Metastatic Liver Carcinoma in the Lung (tissue), 2 donors: ENCODE measurements around the gene SLC38A2.

DNA sequence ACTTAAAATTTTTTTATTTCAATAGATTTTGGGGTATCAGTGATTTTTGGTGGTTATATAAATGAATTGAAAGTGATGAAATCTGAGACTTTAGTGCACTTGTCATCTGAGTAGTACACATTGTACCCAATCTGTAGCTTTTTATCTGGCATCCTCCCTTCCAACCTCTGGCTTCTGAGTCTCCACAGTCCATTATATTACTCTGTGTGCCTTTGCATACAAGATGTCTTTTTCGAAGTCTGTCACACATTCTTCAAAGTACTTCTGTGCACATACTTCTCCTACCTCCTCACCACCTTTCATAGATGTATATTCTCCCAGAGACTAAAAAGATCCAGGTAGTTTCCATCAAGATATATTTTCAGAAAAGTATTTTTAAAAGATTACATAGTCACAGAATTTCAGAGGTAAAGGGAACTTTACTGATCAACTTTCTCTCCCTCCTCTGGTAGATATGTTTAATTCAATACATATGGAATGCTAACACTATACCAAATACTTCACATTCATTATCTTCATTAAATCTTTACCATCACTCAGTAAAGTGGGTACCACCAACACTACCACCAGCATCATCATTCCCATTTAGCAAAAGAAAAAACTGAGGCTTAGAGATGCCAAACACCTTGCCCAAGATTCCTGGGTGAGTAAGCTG is 4.1 kb downstream of the SLC38A1 start:
- PRO-cap, 2 experiments, result no peak in any of the 2 experiments

DNA sequence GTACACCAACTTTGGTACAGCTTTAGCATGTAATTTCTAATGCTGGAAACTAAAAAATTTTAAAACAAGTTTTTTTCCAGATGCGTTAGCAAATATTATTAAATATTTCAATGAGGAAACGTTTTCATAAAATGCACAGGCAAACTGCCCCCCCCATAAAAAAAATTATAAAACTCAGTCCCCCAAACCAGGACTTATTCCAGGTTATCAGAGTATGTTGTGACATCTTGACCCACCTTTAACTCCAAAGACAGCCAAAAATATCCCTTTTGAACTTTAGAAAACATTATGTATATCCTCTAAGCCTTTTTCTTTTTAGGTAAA is 7.1 kb downstream of the SLC38A2 start:
- PRO-cap, 2 experiments, result no peak in any of the 2 experiments

DNA sequence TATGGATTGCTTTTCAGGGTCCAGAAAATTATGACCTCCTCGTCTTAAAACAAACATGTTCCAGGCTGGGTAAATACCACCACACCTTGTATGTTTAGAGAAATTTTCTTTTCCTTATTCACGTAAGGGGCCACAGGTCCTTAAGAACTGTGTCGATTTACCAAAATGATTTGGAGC is 2.7 kb downstream of the SLC38A2 start:
- PRO-cap, 2 experiments, result no peak in any of the 2 experiments

- PRO-cap, 2 experiments, result peak in 2 of 2 experiments; most common plus-strand start chr12:46372307 (in 1); most common minus-strand start chr12:46372773 (in 2)
Measured at GRCh38 chr12:46372233-46373211, at the start of gene SLC38A2. TSS of gene SLC38A2 (minus strand) at chr12:46372773.

GRCh38 chr12:46387636-46388083 is 15.1 kb upstream of the SLC38A2 start:
- PRO-cap, 2 experiments, result no peak in any of the 2 experiments

DNA sequence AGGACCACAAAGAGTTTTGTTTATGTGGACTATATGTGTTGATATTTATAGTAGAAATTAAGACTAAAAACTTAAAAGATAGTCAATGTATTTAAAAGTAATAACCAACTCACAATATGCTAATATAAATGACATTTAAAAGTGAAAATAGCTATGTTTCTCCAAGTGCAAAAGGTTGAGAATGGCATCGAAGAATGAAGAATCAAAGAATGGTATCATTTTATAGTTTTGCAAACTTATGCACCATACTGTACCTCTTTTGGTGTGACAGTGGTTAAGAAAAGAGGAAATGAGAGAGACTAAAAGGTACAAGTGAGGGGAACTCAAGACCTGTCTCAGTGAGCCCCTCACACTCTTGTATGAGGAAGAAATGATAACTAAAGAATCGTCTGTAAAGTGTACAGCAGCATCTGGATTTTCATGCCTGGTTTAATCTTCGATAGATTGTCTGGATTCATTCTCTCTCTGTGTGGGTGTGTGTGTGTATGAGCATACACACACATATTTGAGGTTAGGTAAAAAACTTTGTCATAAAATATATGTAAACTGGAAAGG is 15.8 kb upstream of the SLC38A2 start:
- PRO-cap, 2 experiments, result no peak in any of the 2 experiments

- PRO-cap, 2 experiments, result no peak in any of the 2 experiments
Measured at GRCh38 chr12:46554755-46555201, 182.2 kb upstream of the SLC38A2 start.

GRCh38 chr12:46563005-46563204 is 190.3 kb upstream of the SLC38A2 start:
- PRO-cap, 2 experiments, result no peak in any of the 2 experiments

DNA sequence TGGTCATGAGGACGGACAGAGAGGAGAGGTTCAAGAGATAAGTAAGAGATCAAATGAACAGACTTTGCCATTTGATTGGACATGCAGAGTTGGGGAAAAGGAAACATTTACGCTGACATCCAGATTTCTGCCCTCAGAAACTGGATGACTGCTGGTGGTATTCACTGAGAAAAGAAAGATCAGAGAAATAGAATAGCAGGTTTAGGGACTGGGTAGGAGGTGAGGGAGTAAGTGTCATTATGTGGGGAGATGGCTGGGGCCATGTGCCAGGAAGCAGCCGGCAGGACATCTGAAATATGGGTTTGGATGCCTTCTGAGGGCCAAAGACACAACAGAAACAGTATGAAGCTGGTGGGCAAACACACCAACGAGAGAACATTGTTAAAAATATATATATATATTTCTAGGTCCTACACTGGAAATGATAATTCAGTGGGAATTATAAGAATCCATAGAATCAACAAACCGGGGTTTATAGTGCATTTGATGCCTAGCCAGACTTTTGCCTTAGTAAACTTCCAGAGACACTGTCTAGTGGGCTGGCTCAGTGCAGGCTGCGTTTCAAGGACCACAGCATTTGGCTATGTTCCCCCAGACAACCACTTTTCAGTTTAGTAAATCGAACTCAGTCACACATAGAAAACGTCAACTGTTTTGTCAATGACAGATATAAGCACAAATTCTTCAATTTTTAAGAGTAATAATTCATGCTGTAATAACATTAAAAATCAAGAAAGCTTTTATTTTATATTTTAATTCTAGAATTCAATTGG is 42.1 kb downstream of the SLC38A4 start:
- PRO-cap, 2 experiments, result no peak in any of the 2 experiments

GRCh38 chr12:46786725-46787300 is 39.0 kb downstream of the SLC38A4 start:
- PRO-cap, 2 experiments, result no peak in any of the 2 experiments

GRCh38 chr12:46797720-46798984 is 27.6 kb downstream of the SLC38A4 start:
- PRO-cap, 2 experiments, result no peak in any of the 2 experiments

GRCh38 chr12:46959484-46960087 is 119.8 kb upstream of the PCED1B start:
- PRO-cap, 2 experiments, result no peak in any of the 2 experiments

DNA sequence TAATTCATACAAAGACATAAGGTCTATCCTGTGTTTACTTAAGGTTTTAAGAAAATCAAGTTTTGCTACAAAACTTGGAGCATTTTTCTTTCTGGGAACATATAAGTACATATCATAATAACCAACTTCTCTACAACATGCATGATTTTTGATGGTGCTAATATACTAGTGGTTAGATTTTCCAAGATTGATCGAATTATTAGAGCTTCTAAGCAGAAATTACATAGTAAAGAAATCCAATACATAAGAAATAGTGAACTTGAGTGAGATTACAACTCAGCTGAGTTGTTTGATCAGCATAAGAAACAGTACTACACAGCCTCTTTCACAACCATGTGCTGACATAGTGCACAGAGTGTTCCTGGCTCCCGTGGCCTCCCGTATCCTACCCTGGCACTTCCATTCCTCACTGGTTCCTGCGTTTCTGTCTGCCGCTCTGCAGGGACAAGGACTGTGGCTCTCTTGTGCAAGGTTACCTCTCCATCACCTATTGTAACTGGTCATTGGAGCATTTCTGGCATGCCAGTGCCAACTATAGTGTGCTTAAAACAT is 46.5 kb upstream of the PCED1B start:
- PRO-cap, 2 experiments, result peak in 1 of 2 experiments; most common plus-strand start position 431 of the sequence (in 1)

GRCh38 chr12:47085083-47085550 is 5.4 kb upstream of the AMIGO2 start:
- PRO-cap, 2 experiments, result no peak in any of the 2 experiments

DNA sequence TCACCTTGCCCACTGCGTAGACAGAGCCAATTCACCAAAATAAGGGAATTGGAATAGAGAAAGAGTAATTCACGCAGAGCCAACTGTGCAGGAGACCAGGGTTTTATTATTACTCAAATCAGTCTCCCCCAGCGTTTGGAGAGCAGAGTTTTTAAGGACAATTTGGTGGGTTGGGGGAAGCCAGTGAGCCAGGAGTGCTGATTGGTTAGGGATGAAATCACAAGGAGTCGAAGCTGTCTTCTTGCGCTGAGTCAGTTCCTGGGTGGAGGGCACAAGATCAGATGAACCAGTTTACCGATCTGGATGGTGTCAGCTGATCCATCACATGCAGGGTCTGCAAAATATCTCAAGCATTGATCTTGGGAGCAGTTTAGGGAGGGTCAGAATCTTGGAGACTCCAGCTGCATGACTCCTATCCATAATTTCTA is 126.1 kb upstream of the AMIGO2 start:
- PRO-cap, 2 experiments, result no peak in any of the 2 experiments

DNA sequence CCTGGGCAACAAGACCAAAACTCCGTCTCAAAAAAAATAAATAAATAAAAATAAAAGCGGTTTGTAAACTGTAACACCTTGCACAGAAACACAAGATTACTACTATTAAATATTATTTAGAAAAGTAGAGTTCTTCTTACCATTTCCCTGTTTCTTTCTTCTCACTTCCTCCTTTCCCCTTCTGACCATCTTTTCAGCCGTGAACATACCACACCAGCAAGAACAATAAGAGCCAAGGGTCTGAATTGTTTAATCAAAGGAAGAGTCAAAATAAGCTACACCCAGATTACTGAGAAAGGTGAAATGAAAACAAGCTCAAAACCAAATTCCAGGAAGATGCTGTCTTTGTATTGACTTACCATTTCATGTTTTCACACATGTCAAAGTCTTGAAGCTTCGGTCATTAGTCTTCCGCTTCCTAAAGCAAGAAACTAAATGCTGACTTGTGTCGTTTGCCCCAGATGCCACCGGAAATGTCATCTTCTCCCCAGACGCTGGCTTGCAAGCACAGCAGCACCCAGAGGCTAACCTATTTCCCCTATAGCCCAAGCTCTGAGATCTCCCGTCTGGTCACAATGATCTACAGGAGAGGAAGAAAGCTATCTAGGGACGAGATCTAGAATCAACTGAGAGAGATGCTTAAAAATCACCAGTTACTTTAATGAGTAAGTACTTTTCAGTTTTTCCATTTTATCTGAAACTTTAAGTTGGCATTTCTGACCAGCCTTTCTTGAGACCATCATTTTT is 136.4 kb upstream of the AMIGO2 start:
- PRO-cap, 2 experiments, result peak in 1 of 2 experiments; most common plus-strand start position 490 of the sequence (in 1); most common minus-strand start position 420 of the sequence (in 1)

GRCh38 chr12:47591542-47591799 is 114.4 kb downstream of the RPAP3 start:
- PRO-cap, 2 experiments, result no peak in any of the 2 experiments

DNA sequence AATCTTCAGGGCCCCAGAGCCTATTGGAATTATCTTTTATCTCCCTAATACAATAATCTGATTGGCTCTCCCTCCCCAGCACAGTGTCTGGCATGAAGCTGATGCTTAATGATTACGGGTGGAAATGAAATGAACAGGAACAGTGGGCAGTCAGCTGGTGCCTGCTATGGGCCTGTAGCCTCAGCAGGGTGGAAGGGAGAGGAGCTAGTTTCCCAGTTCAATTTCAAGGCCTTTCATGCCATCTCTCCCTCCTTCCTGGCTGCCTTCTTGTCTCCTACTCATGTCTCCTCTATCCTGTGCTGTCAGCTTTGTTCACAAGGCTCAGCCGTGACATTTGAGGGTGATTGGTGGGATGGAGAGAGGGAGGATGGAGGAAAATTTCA is 4.3 kb upstream of the RAPGEF3 start:
- PRO-cap, 2 experiments, result no peak in any of the 2 experiments

DNA sequence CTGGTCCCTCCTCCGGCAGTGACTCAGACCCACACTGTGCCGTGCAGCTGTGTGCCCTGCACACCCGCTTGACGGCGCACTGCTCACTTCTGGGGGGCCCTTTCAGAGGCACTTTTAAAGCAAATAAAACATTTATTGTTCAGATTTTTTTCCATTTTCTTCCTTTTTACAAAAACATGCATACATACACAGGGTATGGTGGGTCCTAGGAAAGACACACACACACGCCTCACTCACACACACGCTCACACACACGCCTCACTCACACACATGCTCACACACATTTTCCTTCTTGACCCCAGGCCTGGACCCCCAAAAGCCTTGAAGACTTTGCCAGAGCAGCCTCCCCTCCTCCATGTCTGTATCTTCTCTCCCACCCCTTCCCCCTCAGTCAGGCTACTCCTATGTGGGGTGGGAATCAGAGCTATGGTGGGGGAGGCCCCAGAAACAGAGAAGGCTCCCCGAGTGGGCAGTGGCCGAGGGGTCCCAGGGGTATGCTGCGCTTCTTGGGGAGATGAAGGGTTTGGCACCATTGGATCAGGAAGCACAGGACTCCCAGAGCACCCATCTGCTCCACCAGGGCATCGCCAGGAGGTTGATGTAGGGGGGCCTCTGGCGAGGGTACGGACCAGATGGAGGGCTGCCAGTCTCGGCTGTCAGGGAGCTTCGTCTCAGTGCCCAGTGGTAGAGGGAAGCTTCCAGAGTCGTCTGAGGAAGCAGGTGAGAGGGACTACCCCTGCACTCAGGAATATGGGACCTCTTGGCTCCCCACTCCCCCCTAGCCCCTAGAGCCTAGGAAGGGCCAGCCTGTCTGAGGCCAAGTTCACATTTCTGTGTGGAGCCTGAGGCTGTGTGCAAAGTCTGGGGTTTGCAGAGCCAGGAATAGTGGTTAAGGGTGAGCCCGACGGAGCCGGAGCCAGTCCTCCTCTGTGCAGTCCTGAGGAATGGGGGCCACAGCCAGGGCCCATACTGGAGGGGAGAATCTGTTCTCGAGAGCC is 9.9 kb downstream of the SLC48A1 start:
- PRO-cap, 2 experiments, result no peak in any of the 2 experiments

GRCh38 chr12:47811478-47812500 is 7.9 kb downstream of the HDAC7 start:
- PRO-cap, 2 experiments, result no peak in any of the 2 experiments